Measurements from ENCODE around the gene C12orf76.

DNA sequence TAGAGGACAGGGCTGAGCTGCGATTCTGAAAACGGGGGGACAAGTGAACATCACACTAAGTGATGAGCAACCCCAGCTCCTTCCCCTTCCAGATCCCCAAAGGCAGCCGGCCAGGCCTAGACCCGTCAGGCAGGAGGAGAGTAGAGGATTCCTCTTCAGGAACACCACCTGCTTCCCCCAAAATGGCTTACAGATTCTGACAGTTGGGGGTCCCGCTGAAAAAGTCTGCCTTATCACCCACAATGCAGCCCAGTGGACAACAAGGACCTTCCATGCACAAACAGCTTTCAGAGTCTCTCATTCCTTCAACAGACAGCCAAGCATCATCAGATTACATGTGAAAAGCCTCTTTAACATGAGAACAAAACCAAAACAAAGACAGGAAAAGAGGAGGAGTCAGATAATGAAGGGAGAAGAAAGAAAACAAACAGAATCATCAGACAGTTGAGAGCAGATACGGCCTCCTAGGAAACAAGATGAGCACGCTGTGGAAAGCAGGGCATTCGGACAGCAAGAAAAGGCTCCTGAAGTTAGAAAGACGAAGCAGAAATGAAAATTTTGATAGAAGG, 18.4 kb downstream of the KCTD10 start:
- RRBS = no CpG with 5 or more reads among the region's 9 CpGs

DNA sequence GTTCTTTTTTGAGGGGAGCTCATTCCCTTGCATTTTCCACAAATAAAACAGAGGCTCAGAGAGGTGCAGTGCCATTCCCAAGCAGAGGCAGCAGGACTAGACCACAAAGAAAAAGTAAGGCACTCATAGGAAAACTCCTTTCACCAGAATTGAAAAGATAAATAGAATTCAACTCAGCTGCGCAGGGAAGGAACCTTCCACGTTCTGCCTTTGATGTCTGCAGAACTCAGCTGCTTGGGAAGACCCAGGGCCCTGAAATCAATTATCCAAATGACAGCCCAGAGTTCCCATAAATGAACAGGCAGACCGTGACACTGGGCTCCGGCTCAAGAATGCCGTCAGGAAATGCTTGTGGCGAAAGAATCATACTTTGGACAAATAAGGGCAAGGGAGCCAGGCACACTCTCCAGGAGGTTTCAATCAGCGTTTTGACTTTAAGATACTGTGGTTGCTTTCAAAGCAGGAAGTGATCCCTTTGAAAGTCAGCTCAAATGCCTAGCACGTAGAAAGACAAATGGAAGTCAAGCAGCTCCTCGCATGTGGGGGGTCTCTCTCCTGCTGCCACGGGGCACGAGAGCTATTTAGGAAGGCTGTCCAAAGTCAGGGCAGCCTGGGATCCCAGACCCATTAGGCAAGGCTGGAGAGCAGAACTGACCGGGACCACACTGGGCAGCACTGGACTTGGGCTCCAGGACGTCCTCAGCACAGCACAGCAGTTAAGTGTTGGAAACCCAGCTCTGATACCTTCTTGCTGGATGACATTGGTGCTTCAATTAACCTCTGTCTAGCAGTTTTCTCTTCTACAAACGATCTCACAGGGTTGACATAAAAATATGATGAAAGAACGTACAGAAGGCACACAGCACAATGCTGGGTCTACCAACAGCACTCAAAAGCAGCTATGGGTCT, 13.9 kb downstream of the KCTD10 start:
- RRBS = no CpG with 5 or more reads among the region's 15 CpGs

GRCh38 chr12:109463880-109464211, 13.3 kb downstream of the KCTD10 start:
- RRBS = no CpG with 5 or more reads among the region's 3 CpGs

GRCh38 chr12:109535865-109536484, 37.3 kb downstream of the MMAB start:
- RRBS = no CpG with 5 or more reads among the region's 14 CpGs

DNA sequence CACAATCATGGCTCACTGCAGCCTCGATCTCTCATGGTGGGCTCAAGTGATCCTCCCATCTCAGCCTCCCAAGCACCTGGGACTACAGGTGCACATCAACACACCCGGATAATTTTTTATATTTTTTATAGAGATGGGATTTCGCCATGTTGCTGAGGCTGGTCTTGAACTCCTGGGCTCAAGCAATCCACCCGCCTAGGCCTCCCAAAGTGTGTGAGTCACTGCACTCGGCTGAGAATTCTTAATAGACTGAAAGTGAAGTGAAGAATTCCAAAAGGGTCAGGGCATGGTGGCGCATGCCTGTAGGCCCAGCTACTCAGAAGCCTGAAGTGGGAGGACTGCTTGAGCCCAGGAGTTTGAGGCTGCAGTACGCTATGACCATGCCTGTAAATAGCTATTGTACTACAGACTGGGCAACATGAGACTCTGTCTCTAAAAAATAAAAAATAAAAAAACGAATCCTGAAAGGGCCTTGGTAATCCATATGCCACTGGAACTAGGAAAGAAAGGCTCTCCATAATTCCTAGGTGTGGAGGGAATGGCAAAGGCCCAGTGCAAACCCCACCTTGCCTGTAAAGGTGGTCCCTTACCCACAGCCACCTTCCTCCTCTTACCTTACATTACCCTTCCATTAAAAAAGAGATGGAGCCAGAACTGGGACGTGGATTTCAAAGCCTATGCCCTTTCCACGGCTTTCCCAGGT, 43.8 kb downstream of the TCHP start:
- RRBS = no CpG with 5 or more reads among the region's 10 CpGs

- RRBS = no CpG with 5 or more reads among the region's 16 CpGs
Measured at GRCh38 chr12:109944871-109945641, 45.0 kb downstream of the TCHP start.

DNA sequence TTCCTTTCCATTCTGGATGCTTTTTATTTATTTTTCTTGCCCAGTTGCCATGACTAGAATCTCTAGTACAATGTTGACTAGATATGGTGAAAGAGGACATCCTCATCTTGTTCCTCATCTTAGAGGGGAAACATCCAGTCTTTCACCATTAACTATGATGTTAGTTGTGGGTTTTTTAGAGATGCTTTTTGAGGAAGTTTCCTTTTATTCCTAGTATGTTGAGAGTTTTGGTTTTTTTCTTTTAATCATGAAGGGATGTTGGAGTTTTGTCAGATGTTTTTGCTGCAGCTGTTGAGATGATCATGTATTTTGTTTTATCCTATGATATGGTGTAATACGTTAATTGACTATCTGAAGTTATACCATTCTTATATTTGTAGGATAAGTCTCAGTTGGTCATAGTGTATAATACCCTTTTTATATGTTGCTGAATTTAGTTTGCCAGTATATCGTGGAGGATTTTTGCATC, 8.8 kb downstream of the ANKRD13A start:
- RRBS = no CpG with 5 or more reads among the region's 2 CpGs

GRCh38 chr12:110023307-110024367, 24.4 kb downstream of the ANKRD13A start:
- RRBS = no CpG with 5 or more reads among the region's 4 CpGs

DNA sequence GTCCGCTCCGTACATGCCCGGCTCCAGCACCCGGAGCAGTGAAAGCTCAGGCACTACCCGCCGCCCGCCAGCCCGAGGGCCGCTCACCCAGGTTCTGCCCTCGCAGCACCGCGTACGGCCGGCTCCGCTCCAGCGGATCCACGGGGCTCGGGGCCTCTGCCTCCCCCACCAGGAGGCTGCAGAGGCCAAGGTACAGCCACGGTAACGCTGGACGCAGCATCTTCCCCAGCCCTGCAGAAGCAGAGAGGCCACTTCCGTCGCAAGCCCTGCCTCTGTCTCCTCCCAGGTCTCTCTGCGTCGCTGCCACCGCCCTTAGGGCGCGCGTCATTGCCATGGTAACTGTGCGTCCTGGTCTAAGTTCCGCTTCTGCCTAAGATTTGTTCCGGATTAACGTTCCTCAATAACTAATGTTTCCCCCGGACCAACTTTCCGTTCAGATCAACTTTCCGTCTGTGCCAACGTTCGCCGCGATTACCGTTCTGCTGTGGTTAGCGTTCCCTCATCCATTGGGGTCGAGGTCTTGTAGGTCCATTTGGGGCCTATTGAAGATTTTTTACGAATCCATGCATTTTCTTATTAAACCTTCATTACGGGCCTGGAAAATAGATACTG, at the start of gene C12orf76:
Gene C12orf76, minus strand, starts transcription at position 247 of the 612 bp plus-strand sequence.
- RRBS = under 1% methylated on average over 9 of the region's 45 CpGs

- RRBS = no CpG with 5 or more reads among the region's 11 CpGs
Measured at GRCh38 chr12:110104275-110105197, 19.6 kb upstream of the IFT81 start.

GRCh38 chr12:110107648-110108299, 16.4 kb upstream of the IFT81 start:
- RRBS = no CpG with 5 or more reads among the region's 11 CpGs

DNA sequence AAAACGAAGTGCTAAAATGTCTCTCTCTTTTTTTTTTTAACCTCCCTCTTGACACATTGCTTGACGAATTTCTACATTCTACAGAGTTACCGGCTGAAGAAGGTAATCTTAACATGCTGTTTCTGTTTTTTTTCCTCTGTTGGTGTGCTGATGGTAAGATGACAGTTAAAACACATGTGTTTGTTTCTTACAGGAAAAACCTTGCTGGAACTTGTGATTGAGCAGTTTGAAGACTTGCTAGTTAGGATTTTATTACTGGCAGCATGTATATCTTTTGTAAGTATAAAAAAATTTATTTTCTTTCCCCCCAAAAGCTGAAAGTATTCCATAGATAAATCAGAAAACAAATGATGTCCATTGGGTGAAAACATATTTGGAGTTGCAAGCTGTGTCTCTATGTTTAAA, 1.5 kb downstream of the ATP2A2 start:
- RRBS = no CpG with 5 or more reads among the region's 3 CpGs

DNA sequence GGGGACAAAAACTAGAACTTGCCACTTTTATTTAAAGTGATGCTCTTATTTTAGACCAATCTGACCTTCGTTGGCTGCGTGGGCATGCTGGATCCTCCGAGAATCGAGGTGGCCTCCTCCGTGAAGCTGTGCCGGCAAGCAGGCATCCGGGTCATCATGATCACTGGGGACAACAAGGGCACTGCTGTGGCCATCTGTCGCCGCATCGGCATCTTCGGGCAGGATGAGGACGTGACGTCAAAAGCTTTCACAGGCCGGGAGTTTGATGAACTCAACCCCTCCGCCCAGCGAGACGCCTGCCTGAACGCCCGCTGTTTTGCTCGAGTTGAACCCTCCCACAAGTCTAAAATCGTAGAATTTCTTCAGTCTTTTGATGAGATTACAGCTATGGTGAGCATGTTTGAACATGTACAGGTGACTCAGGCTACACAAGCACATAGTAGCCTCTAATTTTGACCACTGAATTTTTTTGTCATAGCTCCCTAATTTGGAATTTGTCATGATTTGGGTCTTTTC, 59.6 kb downstream of the ATP2A2 start:
- RRBS = 97% methylated on average over 3 of the region's 21 CpGs

DNA sequence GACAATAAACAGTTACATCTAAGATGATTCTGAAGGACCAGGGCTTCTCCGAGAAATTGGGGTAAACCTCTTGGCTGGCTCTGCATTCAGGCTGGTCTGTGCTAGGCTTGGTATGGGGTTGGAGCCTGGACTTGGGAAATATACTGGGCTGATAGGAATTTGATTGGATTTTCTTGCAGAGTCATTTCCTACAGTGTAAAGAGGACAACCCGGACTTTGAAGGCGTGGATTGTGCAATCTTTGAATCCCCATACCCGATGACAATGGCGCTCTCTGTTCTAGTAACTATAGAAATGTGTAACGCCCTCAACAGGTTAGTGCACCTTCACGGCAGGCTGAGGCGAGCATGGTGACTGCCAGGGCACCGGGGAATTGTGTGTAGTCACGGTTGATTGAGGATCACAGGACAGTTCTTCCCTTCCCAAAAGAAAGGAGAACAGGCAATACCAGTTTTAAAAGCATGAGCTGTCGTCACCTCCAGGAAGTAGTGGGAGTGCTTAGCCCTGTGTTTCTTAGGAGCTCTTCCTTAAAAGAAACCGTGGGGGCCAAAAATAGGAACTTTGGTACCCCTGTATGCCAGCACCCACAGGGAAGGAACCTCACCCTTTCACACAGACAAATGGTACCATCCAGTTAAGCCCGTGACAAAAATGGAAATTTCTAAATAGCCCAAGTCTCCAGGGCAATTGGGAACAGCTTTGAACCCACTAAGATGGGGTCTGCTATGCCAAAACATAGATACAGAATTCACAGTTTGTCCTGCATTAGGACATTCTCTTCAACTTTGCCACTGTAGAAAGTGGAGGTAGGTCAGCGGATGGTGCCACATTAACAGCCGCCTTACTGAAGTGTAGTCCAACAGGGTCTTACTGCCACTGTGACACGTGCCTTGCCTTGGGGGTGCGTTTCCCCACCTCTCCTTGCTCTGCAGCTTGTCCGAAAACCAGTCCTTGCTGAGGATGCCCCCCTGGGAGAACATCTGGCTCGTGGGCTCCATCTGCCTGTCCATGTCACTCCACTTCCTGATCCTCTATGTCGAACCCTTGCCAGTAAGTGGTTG, 58.1 kb downstream of the ANAPC7 start:
- RRBS = no CpG with 5 or more reads among the region's 20 CpGs

DNA sequence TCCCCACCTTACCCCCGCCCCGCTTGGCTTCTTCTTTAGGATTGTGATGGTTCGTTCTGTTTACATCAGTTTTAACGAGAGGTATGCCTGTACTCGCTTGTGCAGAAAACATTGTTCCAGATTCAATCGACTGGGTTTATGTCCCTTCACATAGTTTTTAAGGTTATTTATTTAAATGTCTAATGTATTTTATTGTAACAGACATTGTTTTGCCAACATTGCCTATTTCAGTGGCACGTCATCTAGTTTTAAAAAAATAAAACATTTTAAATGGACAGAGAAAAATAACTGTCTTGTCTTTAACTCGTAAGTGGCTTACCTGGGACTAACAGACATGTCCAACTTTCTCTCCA, 56.5 kb downstream of the ANAPC7 start:
- RRBS = no CpG with 5 or more reads among the region's 8 CpGs

GRCh38 chr12:110546594-110547008, 36.5 kb downstream of the PPTC7 start:
- RRBS = no CpG with 5 or more reads among the region's 6 CpGs

- RRBS = no CpG with 5 or more reads among the region's 13 CpGs
Measured at GRCh38 chr12:110570899-110571226, 12.3 kb downstream of the PPTC7 start.

DNA sequence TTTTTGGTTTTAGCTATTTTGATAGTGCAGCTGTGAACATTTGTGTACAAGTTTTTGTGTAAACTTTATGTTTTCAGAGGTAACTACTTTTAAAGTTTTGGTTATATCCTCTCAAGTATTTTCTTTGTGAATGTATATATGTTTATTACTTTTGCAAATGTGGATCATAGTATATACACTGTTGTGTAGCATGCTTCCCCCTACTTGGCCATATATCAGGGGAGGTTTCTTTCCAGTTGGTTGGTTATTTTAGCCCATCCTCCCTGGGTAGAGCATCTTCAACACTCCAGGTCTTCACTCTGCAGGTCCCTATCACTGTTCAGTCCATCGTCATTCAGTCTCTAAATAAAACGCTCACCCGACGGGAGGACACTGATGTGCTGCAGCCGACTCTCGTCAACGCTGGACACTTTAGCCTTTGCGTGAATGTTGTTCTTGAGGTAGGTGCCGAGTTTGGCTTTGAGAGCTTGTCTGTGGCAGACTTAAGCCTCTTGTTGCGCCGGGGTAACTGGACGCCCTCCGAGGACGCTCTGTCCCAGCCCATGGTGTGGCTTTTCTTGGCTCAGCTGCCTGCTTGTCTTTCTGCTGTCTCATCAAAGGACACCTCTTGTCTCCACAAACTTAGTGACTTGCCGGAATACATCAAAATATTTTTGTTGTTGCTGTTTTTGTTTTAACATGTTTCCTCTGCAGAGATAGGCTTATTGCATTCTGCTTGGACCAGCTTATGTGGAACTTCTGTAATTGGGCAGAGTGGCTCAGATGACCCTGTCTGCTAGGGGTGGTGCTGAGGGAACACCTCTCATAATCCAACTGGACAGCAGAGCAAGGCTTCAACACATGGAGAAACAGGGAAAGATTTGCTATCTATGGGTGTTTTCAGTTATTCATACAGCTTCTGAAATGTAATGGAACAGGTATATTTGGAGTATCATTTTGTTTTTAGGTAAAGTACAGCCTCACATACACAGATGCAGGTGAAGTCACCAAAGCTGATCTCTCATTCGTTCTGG, 26.5 kb downstream of the TCTN1 start:
- RRBS = no CpG with 5 or more reads among the region's 16 CpGs

DNA sequence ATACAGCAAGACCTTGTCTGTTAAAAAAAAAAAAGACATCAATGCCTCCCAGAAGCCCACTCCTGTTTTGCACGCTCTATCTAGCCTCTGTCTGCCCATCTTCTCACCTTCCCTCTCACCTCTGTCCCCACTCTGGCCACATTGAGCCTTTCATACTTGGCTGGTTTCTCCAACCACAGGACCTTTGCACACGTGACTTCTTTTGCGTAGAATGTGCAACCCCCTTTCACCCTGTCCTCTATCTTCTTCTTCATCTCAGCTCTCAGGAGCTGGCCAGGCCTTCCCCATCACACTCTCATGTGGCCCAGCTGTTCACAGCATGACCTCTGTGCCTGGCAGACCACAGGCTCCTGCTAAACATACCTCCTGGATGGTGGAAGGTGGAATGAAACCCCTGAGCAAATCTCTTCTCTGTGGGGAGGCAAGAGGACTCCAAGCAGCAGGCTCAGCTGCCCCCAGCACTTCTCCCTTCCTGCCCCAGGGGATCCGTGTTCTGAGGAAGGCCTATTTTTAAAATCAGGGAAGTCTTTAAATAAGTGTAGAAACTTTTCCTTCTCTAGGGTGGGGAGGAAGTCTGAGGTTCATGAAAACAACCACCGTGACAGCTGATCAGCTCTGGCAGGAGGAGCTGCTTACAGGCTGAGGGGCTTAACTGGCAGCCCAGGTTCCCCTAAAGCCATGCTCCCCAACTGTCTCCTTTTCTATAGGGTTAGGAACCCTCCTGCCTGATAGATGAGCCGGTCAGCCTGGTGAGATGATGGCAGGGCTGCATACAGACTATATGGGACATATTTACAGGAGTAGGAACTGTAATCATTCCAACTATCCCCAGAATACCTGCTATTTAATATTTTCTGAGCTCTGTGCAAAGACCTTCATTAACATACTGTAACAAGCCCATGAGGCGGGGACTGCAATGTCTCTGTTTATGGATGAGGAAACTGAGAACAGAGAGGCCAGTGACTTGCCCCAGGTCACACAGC, 11.4 kb downstream of the HVCN1 start:
- RRBS = no CpG with 5 or more reads among the region's 7 CpGs

- RRBS = 1% methylated on average over 15 of the region's 24 CpGs
Measured at GRCh38 chr12:110743031-110743305, 277 bp upstream of the PPP1CC start.